T-cell (primary cell): ENCODE data around the genes OGDH and CCM2.

DNA sequence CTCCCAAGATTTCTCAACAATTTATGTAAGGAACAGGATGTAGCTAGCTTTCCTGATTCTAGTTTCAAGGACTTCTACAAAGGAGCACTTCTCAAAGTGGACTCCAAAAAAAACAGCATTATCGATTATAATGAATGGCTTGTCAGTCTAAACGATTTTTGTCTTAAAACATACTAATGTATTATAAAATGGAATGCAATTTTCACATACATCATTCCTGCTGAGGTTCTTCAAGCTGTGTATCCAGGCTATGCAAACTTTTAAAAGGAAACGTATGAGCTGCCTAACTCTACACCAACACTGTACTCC, 3.5 kb downstream of the NUDCD3 start:
- PRO-cap, 7 experiments = no peak in any of the 7 experiments

- PRO-cap, 7 experiments = peak in 7 of 7 experiments; most common plus-strand start chr7:44606627 (in 7); most common minus-strand start chr7:44606786 (in 6)
Observed at GRCh38 chr7:44605896-44606885, at the start of gene OGDH. Gene OGDH, plus strand, starts transcription at chr7:44606627.

DNA sequence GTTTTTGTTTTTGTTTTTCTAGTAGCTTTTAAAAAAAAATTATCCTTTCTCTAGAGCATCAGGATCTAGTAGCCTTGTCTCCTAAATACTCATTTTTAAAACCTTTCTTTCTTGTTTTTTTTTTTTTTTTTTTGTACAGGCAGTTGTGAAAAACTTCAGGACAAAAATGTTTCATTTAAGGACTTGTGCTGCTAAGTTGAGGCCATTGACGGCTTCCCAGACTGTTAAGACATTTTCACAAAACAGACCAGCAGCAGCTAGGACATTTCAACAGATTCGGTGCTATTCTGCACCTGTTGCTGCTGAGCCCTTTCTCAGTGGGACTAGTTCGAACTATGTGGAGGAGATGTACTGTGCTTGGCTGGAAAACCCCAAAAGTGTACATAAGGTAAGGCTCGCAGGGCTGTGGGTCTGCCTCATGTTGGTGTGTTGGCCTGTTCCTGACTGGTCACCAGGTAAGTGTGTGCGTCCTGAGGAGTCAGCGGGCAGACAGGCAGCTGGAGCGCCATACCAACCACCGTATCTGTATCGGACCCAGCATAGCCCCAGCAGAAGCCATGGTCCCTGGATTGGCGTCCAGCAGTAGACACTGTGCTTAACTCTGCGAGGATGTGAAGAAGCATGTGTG, 17.9 kb downstream of the OGDH start:
- PRO-cap, 7 experiments = peak in 1 of 7 experiments; most common minus-strand start position 319 of the sequence (in 1)

- PRO-cap, 7 experiments = peak in 1 of 7 experiments; most common minus-strand start chr7:44630961 (in 1)
Observed at GRCh38 chr7:44630595-44631367, 24.4 kb downstream of the OGDH start.

- PRO-cap, 7 experiments = peak in 6 of 7 experiments; most common plus-strand start chr7:44635596 (in 3); most common minus-strand start chr7:44635462 (in 4)
Observed at GRCh38 chr7:44634999-44635694, 28.7 kb downstream of the OGDH start.

GRCh38 chr7:44636270-44636692, 29.9 kb downstream of the OGDH start:
- PRO-cap, 7 experiments = no peak in any of the 7 experiments

DNA sequence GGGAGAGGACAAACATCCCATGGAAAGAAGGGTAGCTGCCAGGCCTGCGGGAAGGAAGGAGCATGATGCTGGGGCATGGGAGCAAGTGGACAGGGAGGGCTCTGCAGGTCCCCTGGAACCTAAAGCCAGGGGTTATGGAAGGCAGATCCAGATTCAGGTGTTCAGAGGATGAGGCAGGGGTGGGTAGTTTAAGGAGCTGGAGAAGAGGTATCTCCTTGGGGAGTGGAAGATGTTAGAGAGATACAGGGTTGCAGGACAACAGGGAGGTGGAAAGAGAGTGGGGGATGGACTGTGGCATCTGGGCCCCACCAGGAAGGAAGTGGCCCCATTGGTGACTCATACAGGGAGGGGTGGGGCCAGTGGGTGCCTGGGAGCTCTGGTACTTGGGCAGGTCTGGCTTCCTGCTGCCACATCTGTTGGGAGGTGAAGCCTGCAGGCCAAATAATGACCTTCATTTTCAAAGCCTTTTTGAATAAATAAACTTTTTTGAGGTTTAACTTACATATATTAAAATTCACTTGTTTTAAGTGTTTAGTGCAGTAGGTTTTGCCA, 32.7 kb downstream of the OGDH start:
- PRO-cap, 7 experiments = peak in 7 of 7 experiments; most common plus-strand start position 407 of the sequence (in 7); most common minus-strand start position 260 of the sequence (in 2)

DNA sequence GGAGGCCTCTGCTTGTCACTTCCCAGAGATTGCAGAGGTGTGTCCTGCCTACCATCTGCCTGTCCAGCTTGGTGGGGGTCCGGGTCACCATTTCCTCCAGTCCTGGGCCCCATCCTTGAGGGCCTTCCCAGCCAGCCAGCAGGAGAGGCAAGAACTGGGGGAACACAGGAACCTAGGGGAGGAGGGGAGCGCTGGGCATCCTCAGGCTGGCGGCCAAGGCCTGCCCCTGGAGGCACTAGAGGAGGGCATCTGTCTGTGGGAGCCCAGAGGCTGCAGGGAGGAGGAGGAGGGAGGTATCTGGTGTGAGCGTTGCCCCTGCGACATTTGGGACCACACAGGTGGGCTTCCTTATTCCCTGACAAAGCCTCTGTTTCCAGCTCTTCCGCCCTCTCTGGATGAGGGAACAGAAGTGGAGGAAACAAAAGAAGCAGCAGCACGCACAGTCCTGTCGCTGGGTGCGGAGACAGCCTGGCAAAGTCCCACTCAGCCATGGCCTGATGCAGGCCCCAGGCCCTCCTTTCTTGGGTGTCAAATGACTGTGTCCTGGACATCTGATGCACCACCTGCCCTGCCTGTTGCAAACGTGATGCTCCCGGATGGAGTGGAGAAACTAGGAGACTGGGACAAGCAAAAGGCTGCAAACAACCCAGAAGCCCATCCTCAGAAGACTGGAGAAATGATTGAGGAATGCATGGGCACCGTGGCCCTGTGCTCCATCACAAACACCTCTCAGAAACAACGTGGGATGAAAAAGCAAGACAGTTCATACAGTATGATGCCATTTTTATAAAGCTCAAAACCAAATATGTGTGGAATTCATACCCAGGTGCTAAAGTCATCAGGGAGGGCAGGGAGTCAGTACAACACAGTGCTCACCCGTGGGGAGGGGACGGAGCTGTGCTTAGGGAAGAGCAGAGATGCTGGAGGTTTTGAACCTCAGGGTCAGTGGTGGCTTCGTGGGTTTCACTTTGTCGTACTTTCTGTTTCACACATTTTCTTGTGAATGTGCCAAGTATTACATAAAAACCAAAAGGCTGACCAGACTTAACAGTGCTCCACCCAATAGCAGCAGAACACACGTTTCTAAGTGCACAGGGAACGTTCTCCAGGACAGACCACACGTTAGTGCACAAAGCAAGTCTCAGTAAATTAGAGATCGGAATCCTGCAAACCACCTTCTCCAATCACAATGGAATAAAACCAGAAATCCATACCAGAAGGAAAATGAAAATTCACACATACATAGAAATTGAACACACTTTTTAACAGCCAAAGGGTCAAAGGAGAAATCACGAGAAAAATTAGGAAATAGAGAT, 20.9 kb downstream of the ZMIZ2 start:
- PRO-cap, 7 experiments = no peak in any of the 7 experiments

DNA sequence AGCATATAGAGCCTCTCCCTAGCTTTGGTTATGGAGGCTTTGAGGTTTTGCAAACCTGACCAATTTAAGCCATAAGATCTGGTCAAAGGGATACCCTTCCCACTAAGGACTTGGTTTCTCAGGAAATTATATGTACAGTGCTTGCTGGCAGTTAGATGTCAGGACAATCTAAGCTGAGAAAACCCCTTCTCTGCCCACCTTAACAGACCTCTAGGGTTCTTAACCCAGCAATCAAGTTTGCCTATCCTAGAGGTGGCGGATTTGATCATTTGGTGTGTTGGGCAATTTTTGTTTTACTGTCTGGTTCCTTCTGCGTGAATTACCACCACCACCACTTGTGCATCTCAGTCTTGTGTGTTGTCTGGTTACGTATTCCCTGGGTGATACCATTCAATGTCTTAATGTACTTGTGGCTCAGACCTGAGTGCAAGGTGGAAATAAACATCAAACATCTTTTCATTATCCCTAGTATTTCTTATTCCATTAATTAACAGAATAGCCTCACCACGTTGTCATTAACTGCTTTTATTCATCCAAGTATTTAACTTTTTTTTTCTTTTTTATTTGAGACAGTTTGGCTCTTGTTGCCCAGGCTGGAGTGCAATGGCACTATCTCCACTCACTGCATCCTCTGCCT, 6.3 kb downstream of the PPIA start:
- PRO-cap, 7 experiments = peak in 1 of 7 experiments; most common plus-strand start position 168 of the sequence (in 1)

- PRO-cap, 7 experiments = no peak in any of the 7 experiments
Observed at GRCh38 chr7:44824780-44825876, 22.8 kb downstream of the H2AZ2 start.

DNA sequence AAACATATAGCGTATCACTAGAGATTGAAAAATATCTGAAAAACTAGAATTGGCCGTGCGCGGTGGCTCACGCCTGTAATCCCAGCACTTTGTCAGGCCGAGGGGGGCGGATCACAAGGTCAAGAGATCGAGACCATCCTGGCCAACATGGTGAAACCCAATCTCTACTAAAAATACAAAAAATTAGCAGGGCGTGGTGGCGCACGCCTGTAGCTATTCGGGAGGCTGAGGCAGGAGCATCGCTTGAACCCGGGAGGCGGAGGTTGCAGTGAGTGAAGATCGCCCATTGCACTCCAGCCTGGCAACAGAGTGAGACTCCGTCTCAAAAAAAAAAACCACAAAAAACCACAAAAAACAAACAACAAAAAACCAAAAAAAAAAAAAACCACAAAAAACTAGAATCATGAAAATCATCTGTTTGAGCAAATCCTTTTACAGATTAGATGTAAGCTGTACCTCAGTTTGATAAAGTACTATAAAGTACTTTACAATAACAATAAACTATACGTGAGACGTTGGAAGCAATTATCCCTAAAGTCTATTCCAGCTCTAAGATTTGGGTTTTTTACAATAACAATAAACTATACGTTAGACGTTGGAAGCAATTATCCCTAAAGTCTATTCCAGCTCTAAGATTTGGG, 1.5 kb downstream of the H2AZ2 start:
- PRO-cap, 7 experiments = peak in 1 of 7 experiments; most common plus-strand start position 450 of the sequence (in 1); most common minus-strand start position 306 of the sequence (in 1)

GRCh38 chr7:44848938-44849515, 1.1 kb upstream of the H2AZ2 start:
- PRO-cap, 7 experiments = no peak in any of the 7 experiments

DNA sequence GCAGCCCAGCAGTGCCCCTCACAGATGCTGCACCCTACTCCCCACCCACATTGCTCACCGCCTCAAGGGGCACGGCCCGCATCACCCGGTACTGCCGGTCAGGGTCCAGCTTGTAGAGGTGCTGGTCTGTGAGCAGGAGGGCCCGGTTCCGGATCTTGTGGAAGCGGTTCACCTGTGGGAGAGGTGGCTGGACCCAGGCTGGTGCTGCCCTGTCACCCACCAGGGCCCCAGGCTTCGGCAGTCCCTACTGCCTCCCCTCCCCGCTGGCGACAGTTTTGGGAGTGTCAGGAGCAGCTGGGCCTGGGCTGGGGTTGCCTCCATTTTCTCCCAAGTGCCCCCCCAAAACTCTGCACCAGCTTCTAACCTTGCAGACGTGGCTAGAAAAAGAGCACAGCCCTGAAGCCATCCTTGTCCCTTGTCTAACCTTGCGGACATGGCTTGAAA, 14.8 kb downstream of the MYO1G start:
- PRO-cap, 7 experiments = no peak in any of the 7 experiments

- PRO-cap, 7 experiments = peak in 7 of 7 experiments; most common plus-strand start chr7:44977561 (in 4); most common minus-strand start chr7:44977438 (in 6)
Observed at GRCh38 chr7:44977317-44977887, 1.4 kb downstream of the MYO1G start.

DNA sequence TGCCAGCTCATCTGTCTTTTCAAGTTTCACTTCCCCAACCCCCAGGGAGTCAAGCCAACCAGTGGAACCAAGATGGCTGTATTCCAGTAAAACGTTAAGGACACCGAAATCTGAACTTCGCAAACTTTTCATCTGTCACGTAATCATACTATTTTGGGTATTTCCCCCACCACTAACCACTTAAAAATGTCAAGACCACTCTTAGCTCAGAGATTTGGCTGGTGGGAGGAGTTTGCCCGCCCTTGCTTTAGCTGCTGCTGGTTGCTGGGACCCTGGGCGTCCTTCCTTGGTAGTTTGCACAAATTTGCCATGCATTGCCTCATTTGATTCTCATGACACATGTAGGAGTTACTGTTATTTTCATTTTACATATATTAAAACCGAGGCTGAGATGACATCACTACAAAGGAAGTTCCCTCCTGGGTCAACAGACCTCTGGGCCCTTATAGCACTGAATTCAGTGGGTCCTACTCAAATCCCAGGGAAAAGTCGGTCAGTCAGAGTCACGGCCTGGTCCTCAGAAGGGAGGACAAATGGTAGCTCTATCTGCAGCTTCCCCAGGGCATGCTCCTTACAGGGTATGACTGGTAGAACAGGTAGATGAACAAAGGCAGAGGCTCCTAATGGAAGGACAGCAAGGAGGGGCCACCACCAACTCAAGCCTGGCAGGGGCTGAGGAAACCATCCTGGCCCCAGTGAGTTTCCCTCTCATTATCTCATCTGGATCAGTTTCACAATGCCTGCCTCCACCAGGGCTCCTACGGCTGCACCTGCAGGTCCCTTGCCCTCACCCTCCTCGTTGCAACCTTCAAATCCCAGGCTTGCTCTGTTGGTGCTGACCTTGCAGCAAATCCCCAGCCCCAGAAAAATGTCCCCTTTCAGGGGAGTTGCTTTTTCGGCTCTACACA, 2.0 kb upstream of the MYO1G start:
- PRO-cap, 7 experiments = peak in 4 of 7 experiments; most common plus-strand start position 474 of the sequence (in 4); most common minus-strand start position 102 of the sequence (in 2)

GRCh38 chr7:44984943-44985939, 6.4 kb upstream of the MYO1G start:
- PRO-cap, 7 experiments = no peak in any of the 7 experiments

- PRO-cap, 7 experiments = no peak in any of the 7 experiments
Observed at GRCh38 chr7:44991654-44992409, 8.2 kb upstream of the CCM2 start.

DNA sequence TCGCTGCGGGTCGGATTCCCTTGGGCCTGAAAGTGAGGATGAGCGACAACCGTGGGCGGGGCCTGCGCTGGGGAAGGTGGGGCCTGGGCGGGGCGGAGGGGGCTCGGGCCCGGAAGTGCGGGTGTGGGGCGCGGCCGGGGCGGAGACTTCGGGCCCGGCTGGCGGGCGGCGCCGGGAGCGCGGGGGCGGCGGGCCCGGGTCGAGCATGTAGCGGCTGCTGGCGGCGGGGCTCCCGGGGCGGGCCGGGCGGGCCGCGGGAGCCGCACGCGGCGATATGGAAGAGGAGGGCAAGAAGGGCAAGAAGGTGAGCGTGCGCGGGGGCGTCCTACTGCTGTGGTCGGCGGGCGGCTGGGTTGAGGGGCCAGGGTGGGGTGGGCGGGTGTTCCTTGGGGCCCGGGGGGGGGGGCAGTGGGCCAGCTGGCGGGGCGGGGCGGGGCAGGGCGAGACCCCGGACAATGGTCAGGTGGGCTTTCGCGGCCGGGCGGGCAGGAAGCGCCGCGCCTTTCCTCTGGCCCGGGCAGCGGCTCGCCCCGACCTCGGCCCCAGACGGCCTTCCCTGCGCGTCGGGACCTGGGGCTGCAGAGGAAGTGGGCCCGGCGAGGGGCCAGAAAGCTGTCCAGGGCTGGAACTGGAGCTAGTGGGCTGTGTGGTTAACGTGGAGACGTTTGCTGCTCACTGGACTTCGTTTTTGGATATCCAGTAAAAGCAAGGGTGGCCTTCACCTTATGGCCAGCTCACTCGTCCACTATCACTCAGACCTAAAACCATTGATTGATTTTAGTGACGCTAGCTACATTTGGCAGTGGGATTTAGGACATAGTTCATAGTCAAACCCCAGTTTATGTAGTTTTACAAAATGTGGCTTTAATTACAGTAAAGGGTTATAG, at the start of gene CCM2:
Gene CCM2 (plus strand): TSS at position 142 of the 887 bp plus-strand sequence.
- PRO-cap, 7 experiments = peak in 7 of 7 experiments; most common plus-strand start position 182 of the sequence (in 3); most common minus-strand start position 34 of the sequence (in 2)

DNA sequence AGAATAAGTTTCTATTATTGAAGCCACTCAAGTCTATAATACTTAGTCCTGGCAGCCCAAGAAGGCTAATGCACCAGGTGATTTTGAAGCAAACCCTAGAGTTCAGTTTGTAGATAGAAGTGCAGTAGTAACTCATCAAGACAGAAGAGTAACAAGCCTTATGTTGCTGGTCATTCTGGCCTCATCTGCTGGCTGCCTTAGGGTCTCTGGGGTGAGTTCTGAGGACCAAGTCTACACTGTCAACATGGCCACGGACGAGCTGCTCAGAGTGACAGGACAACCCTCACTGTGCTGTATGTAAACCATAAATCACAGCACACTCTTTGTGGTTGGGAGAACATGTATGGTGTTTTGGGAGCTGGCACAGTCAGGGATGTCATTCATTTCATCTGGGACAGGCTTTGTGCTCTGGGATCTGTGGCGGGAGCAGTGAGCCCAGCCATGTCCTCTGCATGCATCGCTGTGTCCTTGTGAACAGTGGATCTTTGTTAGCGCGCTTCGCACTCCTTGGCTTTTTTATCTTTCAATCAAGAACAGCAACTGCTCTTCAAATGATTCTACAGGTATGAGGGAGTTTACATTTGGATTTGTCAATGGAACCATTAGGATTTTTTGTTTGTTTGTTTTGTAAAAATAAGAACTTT, 7.0 kb downstream of the CCM2 start:
- PRO-cap, 7 experiments = no peak in any of the 7 experiments

DNA sequence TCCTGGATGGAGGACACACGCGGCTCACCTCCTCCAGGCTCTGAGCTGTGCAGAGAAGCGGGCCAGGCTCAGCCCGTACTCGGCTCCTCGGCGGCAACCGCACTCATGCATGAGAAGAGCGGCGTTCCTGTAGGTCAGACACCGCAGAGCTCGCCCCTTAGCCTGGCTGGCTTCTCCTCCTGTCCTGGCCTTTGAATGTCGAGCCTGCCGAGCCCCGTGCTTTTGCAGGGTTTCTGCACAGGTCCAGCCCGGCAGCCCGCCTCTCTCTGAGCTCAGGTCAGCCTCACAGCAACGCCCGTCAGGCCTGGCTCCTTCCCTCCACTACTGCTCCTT, 9.4 kb upstream of the RAMP3 start:
- PRO-cap, 7 experiments = no peak in any of the 7 experiments